Daoy (cell line): ENCODE results near the genes C5orf34 and EMB.

- RAMPAGE, long total RNA: no peak
These were observed 163.3 kb downstream of the GHR start for GRCh38 chr5:42586508-42587022.

DNA sequence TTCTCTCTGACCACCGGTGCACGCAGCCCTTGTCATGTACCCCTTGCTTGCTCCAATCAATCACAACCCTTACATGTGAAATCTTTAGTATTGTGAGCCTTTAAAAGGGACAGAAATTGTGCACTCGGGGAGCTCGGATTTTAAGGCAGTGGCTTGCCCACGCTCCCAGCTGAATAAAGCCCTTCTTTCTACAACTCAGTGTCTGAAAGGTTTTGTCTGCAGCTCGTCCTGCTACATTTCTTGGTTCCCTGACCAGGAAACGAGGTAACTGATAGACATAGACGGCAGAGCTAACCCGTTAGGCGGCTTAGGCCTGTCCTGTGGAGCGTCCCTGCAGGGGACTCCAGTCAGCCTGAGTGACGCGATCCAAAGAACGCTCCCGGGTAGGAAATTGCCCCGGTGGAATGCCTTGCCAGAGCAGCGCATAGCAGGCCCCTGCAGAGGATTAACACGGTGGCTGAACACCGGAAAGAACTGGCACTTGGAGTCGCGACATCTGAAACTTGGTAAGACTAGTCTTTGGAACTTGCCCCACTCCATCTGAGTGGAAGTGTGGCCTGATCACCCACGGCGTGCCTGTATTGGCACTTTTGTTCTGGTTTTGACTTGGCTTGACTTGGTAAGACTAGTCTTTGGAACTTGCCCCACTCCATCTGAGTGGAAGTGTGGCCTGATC is 1.9 kb upstream of the SELENOP start:
- RAMPAGE, long total RNA: no peak

DNA sequence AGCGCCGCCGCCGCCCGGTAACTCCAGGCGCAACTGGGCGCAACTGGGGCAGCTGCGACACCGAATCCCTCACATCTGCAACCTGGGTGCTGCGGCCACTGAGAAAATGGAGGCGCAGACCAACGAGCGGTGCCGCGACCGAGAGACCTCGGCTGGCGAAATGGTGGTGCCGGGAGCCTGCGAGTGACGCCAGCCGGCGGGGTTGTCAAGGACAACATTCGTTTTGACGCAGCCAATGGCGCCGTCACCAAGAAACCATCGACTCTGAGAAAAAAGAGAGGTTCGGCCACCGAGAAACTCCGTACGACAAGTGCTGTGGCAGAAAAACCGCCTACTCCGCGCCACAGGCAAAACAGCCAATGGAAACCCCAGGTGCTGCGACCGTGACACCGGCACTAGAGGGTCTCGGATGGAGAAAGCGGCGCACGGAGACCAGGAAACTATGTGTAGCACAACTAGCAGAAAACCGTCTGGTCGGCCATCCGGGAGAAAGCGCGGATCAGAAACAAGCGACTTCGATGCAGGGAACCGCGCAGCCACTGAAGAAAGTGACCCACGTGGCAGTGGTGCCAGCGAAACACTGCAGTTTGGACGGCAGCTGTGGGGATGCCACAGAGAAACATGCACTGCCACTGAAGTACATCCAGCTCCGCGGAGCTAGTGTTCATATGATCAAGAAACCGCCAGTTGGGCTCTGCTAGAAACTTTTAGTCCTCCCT is 88.8 kb downstream of the ANXA2R start:
- RAMPAGE, long total RNA: no peak

GRCh38 chr5:42951902-42952450 is 88.1 kb downstream of the ANXA2R start:
- RAMPAGE, long total RNA: no peak

DNA sequence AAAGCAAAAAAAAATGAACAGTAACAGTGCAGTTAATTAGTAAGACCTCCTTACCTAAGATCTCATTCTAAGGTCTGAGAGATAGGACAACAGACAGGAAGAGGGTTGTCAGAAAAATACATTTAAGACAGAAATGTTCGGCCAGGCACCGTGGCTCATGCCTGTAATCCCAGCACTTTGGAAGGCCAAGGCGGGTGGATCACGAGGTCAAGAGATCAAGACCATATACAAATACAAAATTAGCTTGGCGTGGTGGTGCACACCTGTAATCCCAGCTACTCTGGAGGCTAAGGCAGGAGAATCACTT is 77.8 kb downstream of the ANXA2R start:
- RAMPAGE, long total RNA: no peak

DNA sequence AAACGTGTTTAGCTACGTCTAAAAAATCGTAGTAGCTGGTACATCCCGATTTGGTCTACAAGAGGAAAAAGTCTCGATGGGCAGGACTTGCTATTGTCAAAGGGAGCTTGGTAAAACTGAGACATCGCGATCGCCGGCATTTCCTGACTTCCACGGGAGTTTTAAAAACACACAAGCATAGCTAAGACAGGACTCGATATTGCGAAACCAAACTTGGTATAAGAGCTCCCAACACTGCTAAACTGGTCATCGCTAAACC is 1.2 kb upstream of the ANXA2R start:
- RAMPAGE, long total RNA: no peak

DNA sequence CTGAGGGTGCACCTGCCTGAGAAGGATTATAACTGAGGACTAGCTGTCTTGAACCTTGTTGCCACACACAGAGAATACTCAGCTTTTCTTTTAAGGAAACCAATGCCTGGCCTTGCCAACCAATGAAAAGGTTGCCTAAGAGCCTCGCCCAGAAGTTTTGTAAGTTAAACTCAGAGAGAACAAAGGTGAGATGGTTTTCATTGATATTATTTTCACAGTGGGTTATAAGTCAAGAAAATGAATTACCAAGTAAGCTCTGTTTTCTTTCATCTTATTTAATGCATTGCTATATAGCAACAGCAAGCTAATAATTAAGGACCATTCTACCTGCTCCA is 45.0 kb downstream of the NIM1K start:
- RAMPAGE, long total RNA: no peak

DNA sequence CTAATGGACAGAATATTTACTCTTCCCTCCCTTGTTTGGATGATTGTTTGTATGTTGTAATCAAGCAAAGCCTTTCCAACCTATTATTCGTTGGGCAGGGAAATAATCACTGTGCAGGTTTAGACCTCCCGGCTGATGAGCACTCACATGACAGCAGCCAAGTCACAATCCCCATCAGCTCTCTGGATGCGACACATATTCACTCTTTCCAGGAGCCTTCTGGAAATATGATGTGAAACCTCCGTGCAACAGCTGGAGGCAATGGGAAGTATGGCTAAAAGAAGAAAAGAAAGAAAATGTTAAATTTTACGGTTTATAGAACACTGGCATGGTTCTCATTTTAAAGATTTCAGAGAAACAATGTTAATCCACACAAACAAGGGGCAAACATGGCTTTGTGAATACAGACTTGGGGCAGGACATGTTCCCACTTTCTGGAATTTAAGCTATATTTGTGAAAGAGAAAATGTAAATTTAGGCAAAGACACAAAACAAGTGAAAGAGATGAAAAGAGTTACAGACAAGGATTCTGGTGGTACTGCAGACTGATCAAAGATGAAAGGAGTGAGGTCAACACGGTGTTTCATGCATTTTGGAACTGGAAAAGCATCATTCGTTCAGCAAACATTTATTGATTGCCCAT is 23.9 kb downstream of the CCL28 start:
- RAMPAGE, long total RNA: no peak

GRCh38 chr5:43409637-43410812 is 2.2 kb downstream of the CCL28 start:
- RAMPAGE, long total RNA: no peak

- RAMPAGE, long total RNA: no peak
These were observed 10.0 kb upstream of the CCL28 start for GRCh38 chr5:43422197-43422678.

DNA sequence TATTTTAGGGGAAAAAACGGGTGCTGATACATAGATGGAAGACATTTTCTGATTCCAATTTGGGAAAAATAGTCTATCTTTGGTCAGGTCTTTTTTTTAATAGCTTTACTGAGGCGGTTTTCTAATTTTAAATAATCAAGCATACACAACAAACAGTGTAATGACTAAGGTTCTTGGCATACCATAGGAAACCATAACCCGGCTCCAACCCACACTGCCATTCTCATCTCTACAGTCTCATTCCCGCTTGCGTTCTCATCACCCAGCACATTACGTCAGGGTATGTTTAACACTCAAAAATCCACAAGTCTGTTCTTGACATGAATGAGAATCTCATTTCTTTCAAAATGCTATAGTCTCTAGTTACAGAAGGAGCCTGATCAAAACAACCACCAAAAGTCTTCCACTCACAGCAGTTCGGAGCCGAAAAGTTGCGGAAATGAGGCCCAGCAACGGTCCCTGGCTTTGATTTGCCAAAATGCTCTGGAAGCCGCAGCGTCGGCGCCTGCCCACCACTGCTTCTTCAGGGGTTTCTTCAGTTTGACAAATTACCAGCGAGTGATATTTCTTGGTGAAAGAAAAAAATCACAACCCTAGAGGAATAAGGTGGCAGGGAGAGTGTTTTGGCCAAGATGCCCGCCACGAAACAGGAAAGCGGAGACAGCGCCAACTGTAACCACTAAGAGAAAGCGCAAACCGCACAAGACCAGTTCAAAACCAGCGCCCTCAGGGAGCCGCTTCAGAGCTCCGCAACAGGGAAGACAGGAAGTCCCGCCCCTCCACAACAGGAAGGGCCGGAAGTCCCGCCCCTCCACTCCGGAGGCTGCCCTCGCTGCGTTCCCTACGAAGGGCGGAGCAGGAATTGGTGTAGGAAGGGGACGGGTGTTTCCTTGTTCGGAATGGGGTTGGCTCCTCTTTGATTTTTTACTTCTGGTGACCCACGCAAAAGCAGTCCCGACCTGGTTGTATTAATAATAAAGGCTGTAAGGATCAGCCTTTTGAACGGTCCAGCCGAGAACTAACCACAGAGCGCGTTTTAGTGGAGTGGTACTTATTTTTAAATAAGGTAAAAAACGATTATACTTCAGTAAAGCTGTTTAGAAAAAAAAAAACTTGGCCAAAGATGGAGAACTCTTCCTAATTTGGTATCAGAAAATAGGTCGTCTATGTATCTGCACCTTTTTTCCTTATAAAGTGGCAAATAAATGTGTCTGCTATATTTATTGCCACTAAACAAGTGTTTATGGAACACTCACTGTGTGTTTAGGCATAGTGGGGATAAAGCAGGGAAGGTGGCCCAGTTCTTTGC is at the start of gene C5orf34:
C5orf34 (minus strand) TSS at position 754 of the 1,309 bp plus-strand sequence.
- RAMPAGE, long total RNA: no peak

DNA sequence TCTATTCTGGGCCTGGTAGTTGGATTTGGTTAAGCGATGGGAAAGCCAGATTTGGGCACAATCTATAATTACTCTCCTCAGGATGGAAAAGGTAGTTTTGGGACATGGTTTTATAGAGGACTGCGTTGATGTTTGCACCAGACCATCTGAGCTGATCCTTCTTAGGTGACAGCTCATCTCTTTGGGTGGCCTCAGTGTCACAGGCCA is 80.8 kb downstream of the NNT start:
- RAMPAGE, long total RNA: no peak

GRCh38 chr5:50440971-50442024 is at the start of gene EMB:
TSS of gene EMB (minus strand) at chr5:50441288.
- RAMPAGE, long total RNA: no peak

DNA sequence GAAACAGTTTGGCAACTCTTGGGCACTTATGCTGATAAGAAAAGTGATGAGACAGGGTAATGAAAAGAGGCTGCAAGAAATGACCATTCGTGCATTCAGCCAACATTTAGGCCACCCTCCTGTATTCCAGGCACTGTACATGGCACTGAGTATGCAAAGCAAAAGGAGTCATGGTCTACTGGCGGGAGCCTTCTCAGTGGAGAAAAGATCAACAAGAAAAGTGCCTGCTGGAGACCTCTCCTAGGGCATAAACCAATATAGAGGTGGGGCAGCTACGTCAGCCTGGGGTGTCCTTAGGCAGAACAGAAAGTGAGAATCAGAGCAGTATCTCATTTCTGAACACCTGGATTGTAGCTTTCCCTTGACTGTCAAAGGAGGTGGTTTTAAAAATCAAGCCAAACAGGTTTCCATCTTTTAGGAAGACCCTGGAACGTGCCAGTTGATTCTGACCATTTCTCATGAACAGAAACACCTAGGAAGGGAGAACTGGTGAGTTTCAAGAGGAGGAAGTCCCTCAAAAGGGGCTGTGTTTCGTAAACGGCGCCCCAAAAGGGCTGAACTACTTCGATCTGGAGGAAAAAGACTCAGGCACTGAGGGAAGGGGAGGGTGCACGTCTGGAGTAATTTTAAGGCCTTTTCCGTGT is 734 bp upstream of the PARP8 start:
- RAMPAGE, long total RNA: no peak

GRCh38 chr5:50770224-50770762 is 103.9 kb downstream of the PARP8 start:
- RAMPAGE, long total RNA: no peak

GRCh38 chr5:50853142-50853604 is 186.7 kb downstream of the PARP8 start:
- RAMPAGE, long total RNA: no peak

DNA sequence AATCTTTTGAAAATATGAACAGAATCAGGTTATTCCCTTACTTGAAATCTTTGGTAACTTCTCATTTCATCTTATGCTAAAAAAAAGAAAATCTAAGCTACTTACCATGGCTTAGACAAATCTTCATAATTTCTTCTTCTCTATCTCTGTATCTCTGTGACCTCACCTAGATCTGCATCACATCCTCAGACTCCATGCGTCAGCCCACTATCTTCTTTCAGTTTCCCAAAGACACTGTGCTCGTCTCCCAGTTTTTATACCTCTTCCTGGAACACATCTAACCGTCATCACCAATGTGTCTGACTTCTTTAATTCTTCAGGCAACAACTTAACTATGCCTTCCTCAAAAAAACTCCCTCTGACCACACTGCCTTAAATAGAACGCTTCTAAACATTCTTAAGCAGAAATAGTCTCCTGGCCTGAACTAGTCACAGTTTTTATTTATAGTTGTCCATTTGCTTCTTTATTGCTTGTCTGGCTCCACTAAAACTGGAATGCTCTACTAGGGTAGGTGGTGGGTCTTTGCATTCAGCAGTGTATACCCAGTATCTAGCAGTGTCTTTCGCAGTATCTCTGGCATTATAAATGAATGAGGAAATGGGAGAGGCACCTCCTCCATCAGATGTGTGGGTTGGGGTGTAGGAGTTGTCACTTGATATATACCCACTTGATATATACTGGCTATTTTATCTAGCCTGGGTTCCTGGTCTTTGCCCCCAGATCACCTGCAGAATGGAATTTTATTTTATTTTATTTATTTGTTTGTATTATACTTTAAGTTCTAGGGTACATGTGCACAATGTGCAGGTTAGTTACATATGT is 208.3 kb downstream of the PARP8 start:
- RAMPAGE, long total RNA: no peak

DNA sequence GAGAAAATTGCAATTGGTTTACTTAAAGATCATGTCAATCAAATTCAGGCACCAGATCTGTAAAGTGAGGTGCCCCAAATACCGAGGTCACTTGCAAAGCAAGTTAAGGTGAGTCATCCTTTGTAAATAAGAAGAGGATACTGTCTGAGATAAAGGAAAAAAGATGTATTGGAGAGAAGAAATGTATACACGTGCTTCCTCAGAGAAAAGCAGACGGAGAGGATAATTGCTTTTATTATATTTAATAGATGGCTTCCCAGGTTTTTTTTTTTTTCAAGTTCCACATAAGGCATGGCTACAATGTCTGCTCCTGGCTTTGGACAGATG is 363.2 kb upstream of the ITGA1 start:
- RAMPAGE, long total RNA: no peak

DNA sequence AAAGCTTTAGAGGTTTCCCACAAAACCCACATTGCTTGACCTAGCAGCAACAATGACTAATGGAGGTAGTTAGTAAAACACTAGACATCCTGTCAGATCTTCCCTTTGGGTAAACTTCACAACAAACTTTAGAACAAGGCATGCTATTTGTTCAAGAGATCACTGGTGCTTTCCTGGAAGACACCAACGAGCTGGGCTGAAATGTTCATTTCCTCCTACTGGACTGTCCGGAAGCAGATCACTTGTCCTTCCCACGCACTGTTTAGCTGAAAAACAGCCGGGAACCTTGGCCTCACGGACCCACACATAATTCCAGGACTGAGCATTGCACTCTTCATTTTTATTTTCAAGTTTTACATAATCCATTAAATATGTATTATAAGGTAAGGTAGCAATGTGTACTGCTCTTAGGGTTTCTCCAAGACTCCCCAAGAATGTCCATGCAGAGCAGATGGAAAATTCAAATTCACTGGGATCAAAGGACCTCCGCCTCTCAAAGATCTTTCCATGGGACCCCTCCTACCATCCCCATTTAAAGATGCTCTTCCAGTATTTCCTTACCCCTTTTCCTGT is 78.0 kb upstream of the ITGA1 start:
- RAMPAGE, long total RNA: no peak

GRCh38 chr5:52725150-52725820 is 62.4 kb upstream of the ITGA1 start:
- RAMPAGE, long total RNA: no peak